ENCODE results near the gene LYZL1.

GRCh38 chr10:26737785-26738106, 40.2 kb downstream of the PDSS1 start:
- RAMPAGE, total RNA = no peak

GRCh38 chr10:27522983-27523465, 18.9 kb downstream of the RAB18 start:
- RAMPAGE, total RNA = no peak

DNA sequence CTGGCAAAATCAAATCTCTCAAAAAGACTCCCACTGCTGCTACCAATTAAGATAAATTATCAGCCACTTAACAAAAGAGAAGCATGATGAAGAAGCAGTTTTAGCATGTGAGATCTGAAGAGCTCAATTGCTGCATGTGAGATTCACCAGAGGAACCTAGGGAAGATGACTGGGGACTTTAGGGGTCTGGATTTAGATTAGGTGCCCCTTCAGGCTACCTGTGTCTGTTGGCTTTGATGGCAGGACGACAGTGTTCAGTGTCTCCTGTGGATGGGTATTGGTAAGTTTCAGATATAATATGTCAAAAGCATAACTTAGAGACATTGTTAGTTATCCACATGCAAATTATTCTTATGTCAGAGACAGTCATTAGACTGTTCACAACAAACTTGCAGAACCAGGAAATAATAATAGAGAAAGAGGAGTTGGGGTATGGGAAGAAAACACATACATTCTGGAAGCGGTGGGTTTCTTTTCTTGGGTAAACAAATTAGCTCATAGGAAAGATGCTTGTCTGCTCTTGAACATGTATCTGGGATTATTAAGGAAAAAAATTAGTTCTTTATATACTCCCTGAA, 20.7 kb downstream of the RAB18 start:
- RAMPAGE, total RNA = no peak

DNA sequence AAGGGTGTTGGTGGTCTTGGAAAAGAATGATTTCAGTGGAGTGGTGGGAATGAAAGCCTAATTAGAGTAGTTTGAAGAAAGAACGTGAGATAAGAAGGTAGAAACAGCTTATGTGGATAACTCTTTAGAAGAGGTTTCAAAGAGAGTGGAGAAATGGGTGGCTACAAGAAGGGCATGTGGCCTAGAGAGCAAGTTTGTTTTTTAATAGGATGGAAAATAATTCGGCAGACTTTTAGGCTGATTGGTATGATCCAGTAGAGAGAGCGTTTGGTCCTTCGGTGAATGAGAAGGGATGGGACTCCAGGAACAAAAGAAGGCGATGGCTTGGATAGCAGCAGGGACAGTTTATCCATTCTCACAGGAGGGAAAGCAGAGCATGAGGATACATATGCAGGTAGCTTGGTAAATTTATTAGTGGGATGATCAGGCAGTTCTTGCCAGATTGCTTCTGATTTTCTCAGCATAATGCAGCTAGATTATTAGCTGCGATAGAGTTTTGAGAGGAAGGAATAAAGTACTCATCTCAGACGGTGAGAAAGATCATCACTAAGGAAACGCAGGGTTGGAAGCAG, 32.8 kb downstream of the RAB18 start:
- RAMPAGE, total RNA = no peak

- RAMPAGE, total RNA = no peak
These were observed 74.6 kb upstream of the MKX start for GRCh38 chr10:27820173-27820756.

GRCh38 chr10:28523870-28525029, 8.7 kb upstream of the WAC start:
- RAMPAGE, total RNA = no peak

GRCh38 chr10:28566362-28567043, 33.6 kb downstream of the WAC start:
- RAMPAGE, total RNA = no peak

GRCh38 chr10:28743370-28744043, 66.2 kb downstream of the BAMBI start:
- RAMPAGE, total RNA = no peak

GRCh38 chr10:28826262-28826689, 149.0 kb downstream of the BAMBI start:
- RAMPAGE, total RNA = no peak

DNA sequence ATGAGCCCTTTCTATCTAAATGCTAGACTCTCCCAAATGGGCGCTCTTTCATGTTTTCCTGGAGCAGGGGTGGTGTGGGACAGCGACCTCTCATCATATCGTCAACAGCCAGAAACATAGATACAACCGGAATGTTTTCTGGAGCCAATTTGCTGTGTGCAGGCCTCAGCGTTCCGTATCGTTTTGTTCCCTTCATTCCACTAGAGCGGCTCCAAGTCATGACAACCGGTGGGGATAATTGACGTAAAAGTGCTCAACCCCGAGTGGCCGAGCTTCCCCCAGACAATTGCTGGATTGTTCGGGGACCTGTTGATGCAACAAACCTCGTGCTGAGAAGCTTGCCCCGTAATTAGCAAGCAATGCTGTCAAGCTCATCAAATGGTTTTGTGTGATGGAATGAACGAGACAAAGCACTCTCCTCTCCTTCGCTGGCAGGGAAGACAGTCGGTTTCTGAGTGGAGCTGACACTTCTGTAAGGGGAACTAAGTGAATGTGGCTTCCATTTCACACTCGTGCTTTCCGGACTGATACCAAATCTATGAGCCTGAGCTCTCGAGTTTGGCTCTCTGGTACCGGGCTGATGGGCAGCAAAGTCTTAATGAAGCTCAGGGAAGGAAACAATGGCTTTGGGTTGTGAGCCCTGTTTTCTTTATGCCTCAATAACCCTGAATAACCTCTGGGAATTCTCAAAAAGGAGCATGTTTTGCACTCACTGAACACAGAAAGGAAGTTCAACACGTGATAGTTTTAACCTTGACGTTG, 220.4 kb downstream of the BAMBI start:
- RAMPAGE, total RNA = no peak

GRCh38 chr10:29113080-29113760, 175.7 kb upstream of the LYZL1 start:
- RAMPAGE, total RNA = no peak

DNA sequence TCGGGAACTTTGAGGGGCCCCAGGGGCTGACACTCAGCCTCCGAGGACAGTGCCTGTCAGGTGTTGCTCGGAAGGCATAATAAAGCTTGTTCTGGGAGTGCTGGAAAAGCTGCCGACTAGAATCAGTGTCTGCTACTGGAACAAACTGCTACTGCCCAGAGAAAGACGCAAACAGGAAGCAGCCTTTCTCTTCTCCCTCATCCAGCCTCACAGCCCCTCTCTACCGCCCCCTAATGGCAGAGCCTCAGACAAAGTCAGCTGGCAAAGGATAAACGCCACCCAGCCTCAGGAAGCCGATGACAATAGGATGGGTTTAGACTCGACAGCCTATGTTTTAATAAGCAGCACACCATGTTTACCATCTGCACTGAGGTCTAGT, 169.5 kb upstream of the LYZL1 start:
- RAMPAGE, total RNA = no peak

DNA sequence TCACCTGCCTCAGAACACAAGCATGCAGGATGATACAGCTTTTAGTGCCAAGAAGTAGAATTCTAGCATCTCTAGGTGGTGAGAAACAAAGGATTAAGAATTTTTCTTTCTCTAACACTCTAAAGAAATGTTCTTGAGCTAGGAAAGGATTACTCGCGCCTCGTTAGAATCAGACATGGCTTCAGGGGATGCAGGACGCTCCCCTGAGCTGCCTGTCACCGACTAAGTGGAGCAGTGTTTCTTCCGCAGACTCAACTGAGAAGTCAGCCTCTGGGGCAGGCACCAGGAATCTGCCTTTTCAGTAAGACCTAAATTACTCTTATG, at the start of gene LYZL1:
Gene LYZL1, plus strand, starts transcription at position 141 of the 324 bp plus-strand sequence.
- RAMPAGE, total RNA = no peak

GRCh38 chr10:29426398-29427033, 137.6 kb downstream of the LYZL1 start:
- RAMPAGE, total RNA = no peak

DNA sequence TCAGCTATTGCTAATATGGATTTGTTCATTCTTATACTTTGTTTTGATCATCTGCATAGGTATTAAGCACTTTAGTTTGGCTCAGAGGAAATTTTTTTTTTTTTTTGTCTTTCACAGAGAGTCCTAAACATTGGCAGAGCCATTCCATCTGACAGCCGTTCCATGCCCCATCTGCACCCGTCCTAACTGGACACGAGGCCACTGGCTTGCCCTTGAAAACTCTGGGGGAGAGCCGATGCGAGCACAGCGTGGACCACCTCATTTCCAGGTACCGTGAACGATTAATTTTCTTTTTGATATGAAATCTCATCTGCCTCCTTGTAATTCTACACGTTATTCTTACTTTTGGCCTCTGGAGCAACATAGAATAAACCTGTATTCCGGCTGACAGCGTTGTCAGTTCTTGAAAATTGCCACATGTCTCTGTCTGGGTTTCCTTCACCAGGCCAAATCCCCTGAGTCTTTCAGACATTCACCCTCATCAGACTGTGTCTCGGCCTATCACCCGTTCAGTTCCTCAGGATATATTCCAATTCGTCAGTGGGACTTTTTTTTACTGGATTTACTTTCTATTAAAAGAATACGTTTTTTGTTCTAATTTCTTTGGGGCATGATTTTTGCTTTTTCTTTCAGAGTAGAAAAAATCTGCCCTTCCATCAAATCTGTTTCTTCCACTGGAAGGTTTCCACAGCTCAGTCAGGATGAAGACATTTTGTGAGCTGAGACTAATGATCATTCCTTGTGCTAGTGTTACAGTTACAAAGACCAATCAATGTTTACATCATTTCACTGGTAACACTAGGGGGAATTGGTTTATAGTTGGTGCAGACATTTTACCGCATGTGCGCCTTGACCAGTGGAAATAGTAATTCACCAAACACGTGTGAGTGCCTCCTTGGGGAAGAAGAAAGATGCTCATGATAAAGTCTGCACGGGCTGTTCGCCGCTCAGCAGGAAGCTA, 73.0 kb downstream of the SVIL start:
- RAMPAGE, total RNA = no peak

- RAMPAGE, total RNA = no peak
These were observed 4.6 kb downstream of the SVIL start for GRCh38 chr10:29629833-29630879.

DNA sequence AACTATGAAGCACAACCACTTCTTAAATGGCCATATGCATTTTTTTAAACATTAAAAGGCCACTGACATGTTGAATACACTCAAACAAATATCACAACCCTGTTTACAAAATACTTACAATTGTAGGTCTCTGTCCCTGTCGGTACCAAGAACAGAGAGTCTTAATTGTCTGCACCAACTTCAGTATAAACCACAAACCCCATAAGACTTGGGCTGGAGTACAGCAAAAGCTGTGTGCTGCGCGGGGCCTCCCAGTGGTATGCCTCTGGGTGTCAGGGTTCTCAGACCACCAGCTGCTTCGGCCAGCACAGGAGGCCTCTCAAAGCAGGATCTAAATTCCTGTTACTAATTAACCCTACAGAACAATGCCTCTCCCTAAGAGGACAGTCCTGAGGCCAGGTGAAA, 856 bp upstream of the SVIL start:
- RAMPAGE, total RNA = no peak

- RAMPAGE, total RNA = no peak
These were observed 97.1 kb upstream of the SVIL start for GRCh38 chr10:29731572-29732483.

DNA sequence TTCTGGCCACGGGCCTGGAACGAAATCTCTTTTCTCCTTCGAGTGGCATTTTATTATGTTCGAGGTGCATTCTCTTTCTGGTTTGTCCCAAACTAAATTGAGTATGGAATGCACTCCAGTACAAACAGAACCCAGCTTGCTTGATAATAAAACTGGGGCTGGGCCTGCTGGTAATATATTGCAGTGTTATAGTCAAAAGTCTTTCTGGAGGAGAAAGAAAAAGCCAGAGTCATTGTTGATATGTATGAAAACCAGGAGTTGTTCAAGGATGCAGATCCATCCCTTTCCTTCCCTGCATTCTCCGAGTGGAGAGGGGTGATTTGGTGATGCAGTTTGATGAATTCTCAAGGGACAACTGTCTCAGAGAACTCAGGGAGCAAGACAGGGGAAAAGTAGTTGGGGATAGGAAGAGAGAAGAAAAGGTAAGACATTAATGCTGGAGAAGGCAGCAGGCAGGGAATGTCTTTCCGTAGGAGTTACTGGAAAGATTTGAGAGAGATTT, 160.6 kb upstream of the SVIL start:
- RAMPAGE, total RNA = no peak

DNA sequence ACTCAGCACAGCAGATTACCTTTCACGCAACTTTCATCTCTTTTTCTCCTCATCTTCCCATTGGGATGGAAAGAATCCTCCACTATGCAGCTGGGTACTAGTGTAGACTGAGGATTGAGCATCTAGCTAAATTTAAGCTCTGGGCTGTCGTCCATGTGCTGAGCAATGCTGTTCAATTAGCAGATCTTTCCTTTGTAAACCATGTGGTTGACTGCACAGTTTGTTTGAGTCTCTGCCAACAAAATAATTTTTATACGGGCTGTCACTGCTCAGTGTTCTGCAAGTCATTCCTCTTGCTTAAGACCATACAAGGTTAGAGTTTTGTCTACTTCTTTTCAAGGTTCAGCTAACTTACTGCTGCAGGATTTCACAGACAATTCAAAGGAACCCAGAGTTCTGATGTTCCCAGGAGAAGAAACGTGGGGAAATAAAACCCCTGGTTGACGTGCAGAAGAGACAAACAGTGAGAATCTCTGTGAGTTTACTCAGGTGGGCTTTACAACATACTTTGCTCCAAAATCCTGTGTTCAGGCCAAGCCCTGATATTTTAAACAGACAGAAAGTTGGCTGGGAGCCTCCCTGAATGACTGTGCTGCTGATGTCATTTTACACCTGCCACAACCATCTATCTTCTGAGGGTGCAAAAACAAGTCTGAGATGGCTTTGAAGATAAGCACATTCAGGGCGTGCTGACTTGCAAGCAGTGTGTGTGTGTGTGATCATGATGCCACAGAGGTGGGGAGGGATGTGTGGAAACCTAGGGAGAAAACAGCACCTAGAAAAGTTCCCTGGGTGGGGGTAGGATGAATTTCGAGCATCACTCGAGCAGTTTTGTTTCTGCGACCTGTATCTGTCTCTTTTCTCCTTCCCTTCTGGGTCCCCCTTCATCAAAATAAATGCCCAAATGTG, 177.2 kb upstream of the SVIL start:
- RAMPAGE, total RNA = no peak